ENCODE measurements around the gene INSYN2A.

DNA sequence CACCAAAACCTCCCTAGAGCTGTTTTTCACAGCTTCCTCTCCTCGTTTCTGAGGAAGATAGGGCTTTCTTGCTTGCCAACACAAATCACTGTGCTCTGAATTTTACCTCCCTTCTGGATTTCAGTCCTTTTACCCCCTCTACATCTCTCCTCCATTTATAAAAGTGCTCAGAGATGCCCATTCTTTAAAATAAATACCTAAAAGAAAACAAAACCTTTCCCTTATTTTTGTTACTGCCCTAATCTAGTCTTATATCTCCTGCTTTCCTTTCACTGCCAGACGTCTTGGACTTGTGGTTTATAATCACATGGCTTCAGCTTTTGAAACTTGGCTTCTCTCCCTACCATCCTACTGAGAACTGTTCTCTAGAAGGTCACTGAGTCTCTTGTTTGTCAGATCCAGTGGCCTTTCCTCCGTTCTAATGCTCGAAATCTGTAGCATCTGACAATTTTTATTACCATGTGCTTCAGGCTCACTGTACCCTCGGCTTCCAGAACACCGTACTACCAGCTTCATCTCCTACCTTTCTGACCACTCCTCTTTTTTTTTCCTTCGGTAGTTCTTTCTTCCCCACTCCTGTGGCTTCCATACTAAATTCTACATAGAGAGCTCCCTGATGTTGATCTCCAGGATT lies 30.3 kb upstream of the ZRANB1 start:
- PRO-cap, 4 experiments = no peak in any of the 4 experiments
- RAMPAGE, long total RNA, 2 experiments = no peak in any of the 2 experiments

- PRO-cap, 4 experiments = no peak in any of the 4 experiments
- RAMPAGE, long total RNA, 2 experiments = no peak in any of the 2 experiments
Measured at GRCh38 chr10:124928529-124929071, 13.3 kb upstream of the ZRANB1 start.

GRCh38 chr10:125038501-125039046 lies 10.7 kb upstream of the CTBP2 start:
- PRO-cap, 4 experiments = no peak in any of the 4 experiments
- RAMPAGE, long total RNA, 2 experiments = no peak in any of the 2 experiments

DNA sequence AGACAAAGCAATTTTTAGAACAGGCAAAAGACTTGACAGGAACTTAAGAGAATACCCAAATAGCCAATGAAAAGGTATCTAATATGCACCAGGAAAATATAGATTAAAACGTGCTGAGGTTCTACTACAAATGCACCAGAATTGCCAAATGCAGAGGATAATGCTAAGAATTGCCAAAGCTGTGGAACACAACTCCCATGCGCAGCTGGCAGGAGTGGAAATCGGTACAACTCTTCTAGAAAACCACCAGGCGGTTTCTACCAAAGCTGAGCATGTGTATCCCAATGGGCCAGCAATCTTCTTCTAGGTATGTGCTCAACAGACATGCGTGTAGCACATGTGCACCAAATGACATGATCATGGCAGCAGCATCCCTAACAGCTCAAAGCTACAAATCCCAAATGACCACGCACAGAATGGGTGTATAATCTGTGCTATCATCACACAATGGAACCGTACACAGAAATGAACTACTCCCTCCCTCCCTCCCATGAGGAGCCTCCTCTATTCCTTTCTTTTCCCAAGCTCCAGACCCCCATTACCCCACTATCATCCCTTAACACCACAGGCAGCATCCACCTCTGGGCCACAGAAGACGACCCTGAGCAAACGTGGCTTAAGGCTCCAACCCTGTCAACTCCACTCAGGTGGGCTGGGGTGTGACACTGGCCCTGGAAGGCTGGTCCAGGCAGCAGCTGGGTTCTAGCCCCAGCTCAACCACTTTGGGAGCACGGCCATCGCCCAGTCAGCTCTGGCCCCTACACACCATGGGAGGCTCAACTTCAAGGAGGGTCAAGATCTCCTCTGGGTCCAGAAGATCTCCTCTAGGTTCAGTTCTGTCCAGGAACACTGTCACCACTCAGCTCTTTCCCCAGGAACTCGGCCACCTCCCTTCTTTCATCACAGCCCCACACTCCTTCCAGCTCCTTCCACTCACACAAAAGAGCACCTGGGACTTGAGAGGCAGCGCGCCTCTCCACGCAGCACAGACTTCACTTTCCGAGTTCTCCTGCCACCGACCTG lies 48.1 kb upstream of the CTBP2 start:
- PRO-cap, 4 experiments = no peak in any of the 4 experiments
- RAMPAGE, long total RNA, 2 experiments = no peak in any of the 2 experiments

DNA sequence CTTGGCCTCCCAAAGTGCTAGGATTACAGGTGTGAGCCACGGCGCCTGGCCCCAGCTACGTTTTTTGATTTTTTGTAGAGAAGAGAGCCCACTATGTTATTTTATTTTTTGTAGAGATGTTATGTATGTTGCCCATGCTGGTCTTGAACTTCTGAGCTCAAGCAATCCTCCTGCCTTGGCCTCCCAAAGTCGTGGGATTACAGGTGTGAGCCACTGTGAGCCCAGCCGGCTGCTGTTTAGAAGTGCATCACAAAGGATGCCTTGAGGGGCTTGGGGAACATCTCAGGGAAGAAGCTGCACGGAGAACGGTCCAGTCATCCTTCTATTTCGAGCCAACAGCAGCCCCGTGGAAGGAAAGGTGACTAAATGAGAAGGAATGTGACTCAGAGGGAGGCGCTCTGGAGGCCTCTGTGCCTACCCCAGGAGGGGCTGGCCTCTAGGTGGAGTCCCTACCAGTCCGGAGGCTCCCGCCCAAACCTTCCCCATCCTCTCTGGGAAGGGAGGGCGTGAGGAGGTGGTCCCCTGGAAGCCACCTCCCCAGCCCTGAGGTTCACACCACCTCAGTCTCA lies 56.2 kb upstream of the CTBP2 start:
- PRO-cap, 4 experiments = no peak in any of the 4 experiments
- RAMPAGE, long total RNA, 2 experiments = no peak in any of the 2 experiments

GRCh38 chr10:125084599-125085686 lies 57.1 kb upstream of the CTBP2 start:
- PRO-cap, 4 experiments = peak in 2 of 4 experiments; most common plus-strand start chr10:125085155 (in 2); most common minus-strand start chr10:125084875 (in 1)
- RAMPAGE, long total RNA, 2 experiments = no peak in any of the 2 experiments

- PRO-cap, 4 experiments = no peak in any of the 4 experiments
- RAMPAGE, long total RNA, 2 experiments = no peak in any of the 2 experiments
Measured at GRCh38 chr10:125085701-125086277, 57.9 kb upstream of the CTBP2 start.

- PRO-cap, 4 experiments = no peak in any of the 4 experiments
- RAMPAGE, long total RNA, 2 experiments = no peak in any of the 2 experiments
Measured at GRCh38 chr10:125147936-125149004, 120.4 kb upstream of the CTBP2 start.

DNA sequence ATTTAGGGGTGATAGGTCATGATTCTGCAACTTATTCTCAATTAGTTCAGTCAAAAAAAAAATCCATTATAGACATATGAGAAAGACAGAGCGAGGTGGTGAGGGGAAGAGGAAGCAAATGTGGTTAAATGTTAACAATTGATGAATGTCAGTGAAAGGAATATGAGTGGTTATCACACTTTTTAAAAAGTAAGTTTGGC lies 253.5 kb upstream of the CTBP2 start:
- PRO-cap, 4 experiments = peak in 1 of 4 experiments; most common plus-strand start position 88 of the sequence (in 1)
- RAMPAGE, long total RNA, 2 experiments = no peak in any of the 2 experiments

DNA sequence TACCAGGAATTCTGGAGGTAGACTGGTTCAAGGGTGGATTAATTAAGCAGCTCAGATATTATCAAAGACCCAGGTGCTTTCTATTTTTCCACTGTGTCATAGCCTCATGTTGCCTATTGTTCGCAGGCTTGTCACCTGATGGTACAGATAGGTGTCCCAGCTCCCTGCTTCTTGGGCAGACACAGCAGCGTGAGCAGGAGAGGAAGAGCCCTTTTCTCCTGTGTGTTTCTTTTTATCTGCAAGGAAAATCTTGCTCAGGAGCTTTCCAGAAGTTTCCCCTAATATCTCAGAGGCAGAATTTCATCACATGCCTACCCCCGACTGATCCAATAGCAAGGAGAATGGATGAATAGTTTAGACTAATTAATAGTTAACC lies 288.7 kb upstream of the CTBP2 start:
- PRO-cap, 4 experiments = no peak in any of the 4 experiments
- RAMPAGE, long total RNA, 2 experiments = no peak in any of the 2 experiments

DNA sequence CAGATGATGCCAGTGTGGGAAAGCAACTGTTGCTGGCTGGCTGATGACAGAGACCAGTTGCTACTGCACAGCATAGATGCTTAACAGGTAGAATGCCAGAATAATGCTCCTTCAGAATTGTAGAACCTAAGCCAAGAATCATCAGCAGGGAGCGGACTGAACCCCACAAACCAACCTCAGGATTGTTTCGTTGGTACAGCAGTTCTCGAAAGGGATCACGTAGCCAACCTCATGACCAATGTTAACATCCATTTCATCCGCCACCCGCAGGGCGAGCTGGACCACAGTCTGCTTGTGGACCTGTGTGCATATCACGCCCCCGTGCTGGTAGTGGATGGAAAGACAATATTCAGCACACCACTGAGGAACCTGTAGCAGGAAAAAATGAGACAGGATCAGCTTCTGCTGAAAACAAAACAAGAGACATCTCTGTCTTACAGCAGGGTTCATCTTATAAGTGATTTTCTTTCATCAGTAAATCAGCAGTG lies 14.2 kb downstream of the DHX32 start:
- PRO-cap, 4 experiments = no peak in any of the 4 experiments
- RAMPAGE, long total RNA, 2 experiments = no peak in any of the 2 experiments

GRCh38 chr10:125902927-125903320 lies 6.6 kb downstream of the FANK1 start:
- PRO-cap, 4 experiments = no peak in any of the 4 experiments
- RAMPAGE, long total RNA, 2 experiments = no peak in any of the 2 experiments

- PRO-cap, 4 experiments = no peak in any of the 4 experiments
- RAMPAGE, long total RNA, 2 experiments = no peak in any of the 2 experiments
Measured at GRCh38 chr10:126929078-126929777, 24.0 kb downstream of the DOCK1 start.

DNA sequence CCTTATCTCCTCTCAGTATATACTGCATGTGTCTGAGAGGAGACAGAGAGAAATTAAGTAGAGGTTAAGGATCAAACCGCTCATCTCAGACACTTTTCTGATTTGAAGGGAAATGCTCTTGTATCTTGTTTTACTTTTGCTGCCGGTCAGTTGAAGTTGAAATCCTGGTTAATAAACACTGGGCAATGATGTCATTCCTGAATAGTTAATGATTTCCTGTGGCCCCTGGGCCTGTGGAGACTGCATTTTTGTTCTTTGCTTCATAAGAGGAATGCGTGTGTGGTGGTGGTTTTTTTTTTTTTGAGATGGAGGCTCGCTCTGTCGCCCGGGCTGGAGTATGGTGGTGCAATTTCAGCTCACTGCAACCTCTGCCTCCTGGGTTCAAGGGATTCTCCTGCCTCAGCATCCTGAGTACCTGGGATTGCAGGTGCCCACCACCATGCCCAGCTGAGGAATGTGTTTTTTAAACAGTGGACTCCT lies 67.8 kb downstream of the DOCK1 start:
- PRO-cap, 4 experiments = peak in 3 of 4 experiments; most common plus-strand start position 263 of the sequence (in 1); most common minus-strand start position 104 of the sequence (in 2)
- RAMPAGE, long total RNA, 2 experiments = no peak in any of the 2 experiments

- PRO-cap, 4 experiments = peak in 1 of 4 experiments; most common plus-strand start chr10:127013448 (in 1); most common minus-strand start chr10:127013490 (in 1)
- RAMPAGE, long total RNA, 2 experiments = no peak in any of the 2 experiments
Measured at GRCh38 chr10:127013101-127014057, 108.2 kb downstream of the DOCK1 start.

DNA sequence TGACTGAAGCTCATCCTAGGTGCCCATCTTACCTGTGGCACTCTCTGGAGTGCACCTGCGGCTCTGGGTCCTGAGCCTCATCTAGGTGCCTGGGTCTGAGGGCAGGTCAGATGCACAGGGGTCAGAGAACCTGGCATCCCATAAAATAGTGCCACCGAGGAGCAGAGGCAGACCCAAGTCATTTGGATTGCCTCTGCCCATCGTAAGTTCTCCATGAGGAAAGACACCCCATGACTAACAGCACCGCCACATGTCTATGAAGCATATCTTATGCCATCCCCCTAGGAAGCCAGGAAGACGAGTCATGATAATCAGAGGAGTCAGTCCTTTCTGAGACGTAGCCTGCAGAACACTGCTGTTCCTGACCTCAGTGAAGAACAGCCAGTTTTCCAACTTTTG lies 51.3 kb downstream of the INSYN2A start:
- PRO-cap, 4 experiments = no peak in any of the 4 experiments
- RAMPAGE, long total RNA, 2 experiments = no peak in any of the 2 experiments

DNA sequence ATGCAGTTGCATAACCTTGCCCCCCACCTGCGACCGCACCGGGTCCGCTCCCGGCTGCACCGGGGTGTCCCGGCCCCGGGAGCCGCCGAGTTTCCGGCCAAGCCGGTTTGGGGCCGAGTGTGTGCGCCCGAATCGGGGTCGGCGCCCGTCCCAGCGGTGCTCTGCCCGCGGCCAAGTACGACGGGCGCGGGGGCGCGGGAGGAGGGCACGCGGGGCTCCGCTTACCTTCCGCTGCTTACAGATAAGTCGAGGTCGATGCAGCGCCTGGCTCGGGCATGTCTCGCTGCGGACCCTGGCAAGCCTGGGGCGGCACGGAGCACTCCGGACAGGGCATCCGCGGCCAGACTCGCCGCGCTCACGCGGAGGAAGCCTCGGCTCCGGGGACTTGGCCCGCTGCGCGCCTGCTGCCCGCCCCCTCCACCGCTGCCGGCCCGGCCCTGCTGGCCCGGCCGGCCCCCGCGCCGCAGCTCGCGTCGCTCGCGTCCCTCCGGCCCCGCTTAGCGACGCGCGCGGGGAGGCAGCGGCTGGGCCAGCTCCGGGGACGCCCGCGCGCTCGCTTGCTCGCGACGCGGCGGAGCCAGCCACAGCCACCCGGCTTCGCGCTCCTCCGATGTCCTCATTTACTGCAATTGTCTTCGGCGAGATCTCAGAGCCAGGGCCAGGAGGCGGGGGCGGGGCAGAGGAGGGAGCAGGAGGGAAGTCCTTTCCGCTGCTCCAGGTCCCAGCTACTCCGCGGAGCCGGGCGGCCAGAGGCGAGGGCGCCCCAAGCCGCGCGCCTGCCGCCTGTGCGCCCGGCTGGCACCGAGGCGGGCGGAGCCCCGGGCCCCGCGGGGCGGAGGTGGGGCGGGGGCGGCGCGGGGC lies at the start of gene INSYN2A:
Gene INSYN2A, minus strand, starts transcription at position 820 of the 861 bp plus-strand sequence.
- PRO-cap, 4 experiments = no peak in any of the 4 experiments
- RAMPAGE, long total RNA, 2 experiments = no peak in any of the 2 experiments

- PRO-cap, 4 experiments = no peak in any of the 4 experiments
- RAMPAGE, long total RNA, 2 experiments = no peak in any of the 2 experiments
Measured at GRCh38 chr10:127296880-127297568, 100.6 kb upstream of the INSYN2A start.

DNA sequence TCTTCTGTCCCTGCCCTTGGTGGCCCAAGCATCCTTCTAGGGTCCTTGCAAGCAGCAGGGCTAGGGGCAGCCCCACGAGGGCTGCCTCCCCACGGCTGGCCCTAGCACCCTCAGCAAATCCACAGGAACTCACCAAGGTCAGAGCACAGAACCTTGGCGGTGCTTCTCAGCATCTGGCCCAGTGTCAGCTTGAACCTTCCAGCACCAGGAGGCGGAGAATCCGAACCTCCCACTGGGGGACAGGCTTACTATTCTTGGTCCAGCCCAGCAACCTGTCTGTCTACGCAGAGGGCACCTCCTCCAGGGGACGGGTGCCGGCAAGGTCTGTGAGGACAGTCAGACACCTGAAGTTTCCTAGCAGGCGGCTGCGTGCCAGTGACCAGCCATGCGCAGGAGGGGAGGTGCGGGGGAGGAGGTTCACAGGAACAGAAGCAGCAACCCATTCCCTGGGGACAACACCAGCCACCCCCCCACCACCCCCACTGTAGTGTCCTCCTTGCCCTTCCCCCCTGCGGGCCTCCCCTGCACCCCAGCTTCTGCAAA lies 107.8 kb upstream of the NPS start:
- PRO-cap, 4 experiments = no peak in any of the 4 experiments
- RAMPAGE, long total RNA, 2 experiments = no peak in any of the 2 experiments

DNA sequence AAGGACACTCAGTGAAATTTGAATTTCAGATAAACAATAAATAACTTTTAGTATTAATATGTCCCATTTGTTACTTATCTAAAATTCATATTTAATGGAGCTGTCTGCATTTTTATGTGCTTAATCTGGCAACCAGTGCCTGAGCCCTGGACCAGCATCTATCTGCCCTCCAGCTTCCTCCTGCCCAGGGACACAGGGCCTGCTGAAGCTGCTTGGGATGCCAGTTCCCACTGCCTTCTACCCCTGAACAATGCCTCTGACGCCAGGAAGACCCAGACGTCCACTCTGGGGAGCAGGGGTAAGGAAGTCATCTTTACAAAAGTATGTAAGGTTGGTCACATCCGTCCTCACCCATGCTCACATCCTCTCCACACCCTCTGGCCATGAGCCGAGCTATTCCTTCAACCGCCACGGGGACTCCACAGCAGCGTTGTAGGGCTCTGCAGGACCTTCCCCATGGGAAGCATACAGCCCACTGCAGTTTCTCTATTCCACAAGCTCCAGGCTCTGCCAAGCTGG lies 58.6 kb downstream of the CLRN3 start:
- PRO-cap, 4 experiments = no peak in any of the 4 experiments
- RAMPAGE, long total RNA, 2 experiments = no peak in any of the 2 experiments

All from right lobe of liver (tissue), 4 donors.